HEK293 (cell line): ENCODE measurements around a stretch of chr13.

GRCh38 chr13:30421118-30421502 is 1.2 kb upstream of the UBE2L5 start:
- PRO-cap, result no peak
- RRBS, 2 experiments, result no CpG with 5 or more reads among the region's 15 CpGs

DNA sequence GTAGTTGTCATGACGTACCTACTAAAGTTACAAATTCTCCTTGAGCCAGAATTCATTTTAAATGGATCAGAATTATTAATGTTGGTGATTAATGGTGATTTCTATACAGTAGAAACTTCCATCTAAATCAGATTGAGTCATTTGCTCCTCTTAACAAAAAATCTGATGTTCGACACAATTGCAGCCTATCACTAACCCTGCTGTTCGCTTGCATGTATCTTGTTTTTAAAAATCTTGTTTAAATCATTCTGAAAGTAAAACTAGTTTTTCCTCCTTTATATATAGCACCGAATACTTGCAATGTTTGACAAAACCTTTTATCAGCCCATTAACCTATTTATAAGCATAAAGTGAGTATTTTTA is 6.4 kb downstream of the HMGB1 start:
- PRO-cap, result no peak
- RRBS, 2 experiments, result no CpG with 5 or more reads among the region's 4 CpGs

DNA sequence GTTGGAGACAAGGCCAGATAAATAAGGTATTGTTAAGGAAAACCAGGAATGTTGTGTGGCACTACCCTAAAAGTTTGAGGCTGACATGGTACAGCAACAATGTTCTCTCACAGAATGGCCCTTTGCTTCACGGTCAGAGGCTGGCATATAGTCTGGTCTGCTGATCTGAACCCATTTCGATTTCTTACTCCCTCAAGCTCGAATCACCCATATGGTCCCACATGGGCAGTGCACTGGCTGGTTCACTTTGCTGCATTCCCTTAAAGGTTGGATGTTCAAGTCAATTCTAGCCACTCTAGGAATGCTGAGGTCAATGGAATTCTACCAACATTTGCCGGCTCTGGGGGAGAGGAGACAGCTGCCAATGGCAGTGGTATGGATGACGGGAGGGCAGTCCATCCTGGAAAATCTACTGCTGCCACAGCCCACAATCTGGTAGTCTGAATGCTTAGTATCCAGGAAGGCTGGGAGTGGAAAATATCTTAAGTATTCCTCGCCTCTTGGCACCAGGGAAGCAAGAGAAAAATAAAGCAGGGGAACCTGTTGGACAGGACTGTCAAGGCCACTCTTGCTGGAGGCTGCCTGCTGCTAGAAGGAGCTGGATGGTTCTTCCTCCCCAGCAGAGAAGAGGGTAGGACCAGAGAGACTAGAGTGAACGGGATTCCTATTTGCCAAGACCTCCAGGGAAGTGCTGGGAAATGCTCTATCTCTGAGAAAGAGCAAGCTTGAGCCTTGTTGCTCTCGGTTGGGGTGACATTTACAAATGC is 20.5 kb upstream of the HMGB1 start:
- PRO-cap, result no peak
- RRBS, 2 experiments, result no CpG with 5 or more reads among the region's 8 CpGs

DNA sequence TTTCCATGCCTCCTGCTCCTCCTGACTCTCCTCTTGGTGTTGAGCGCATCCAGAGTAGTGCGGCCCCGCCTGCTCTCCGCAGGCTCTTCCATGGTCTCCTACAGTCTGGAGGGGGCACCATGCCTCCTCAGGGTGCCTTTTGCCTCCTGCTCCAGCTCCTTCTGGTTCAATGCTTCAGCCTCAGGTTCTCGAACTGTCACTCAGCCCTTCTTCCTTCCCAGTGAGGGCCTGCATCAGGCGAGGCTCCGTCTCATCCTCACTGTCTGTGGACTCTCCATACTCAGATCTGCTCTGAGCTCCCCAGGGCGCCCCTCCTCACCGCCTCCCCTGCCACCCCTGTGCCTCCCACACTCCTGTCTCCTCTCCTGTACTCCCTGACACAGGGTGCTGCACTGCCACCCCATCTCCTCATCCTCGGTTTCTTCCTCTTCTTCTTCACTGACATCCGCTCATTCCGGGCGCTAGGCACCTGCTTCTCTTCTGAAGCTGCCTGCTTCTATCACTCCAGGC is 75.6 kb upstream of the USPL1 start:
- PRO-cap, result no peak
- RRBS, 2 experiments, result 94 to 100% methylated on average over 2 of the region's 13 CpGs

DNA sequence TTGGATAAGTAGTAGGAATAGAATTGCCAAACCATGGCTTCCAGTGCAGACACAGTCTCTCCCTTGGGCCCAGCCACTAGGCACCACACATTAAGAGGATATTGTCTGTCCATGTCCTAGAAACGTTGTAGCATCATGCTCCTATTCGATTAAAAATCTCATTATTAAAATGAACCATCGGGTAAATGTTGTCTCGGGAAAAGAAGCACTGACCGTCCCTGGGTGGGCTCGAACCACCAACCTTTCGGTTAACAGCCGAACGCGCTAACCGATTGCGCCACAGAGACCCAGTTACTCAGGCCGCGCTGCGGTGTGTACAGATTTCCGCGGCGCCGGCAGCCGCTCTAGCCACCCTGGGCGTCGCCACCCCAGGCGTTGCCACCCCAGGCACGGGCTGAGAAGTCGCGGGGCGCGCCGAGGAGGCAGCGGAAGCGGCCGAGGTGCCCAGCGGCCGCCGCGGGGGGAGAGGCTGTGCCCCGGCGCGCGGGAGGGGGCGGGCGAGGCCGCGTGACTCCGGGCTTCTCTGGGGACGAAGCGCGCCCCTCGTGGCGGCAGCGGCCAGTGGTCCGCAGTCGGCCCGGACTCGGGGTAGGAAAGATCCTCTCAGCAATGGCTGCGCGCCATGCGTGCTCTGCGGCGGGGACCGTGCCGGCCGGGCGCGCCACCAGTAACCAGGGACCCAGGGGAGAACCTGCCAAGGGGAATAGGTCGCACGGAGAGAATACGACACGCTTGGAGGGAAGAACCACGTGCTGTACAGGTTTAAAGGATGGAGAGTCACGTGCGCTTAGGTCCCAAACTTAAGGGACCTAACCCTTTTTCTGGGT is 56.2 kb downstream of the USPL1 start:
- PRO-cap, result bidirectional peak, plus-strand start at position 571 of the sequence, minus-strand start at position 293 of the sequence
- RRBS, 2 experiments, result 1 to 2% methylated on average over 26 of the region's 72 CpGs

DNA sequence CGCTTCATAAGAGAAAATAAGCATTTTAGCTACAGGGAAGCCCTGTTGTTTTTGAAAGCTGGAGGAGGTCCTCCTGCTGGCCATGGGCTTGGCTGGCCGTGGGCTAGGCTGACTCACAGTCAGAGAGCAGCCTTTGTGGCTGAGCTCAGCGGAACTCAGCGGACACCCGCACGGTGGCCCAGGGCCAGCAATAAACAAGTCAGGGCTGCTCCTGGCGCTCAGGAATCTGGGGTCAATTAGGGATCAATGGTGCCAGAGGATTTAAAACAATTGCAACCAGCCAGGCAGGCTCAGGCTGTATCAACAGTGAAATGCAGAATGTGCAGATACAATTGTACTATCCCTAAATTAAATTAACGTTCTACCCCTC is 57.3 kb downstream of the ALOX5AP start:
- PRO-cap, result no peak
- RRBS, 2 experiments, result no CpG with 5 or more reads among the region's 8 CpGs

DNA sequence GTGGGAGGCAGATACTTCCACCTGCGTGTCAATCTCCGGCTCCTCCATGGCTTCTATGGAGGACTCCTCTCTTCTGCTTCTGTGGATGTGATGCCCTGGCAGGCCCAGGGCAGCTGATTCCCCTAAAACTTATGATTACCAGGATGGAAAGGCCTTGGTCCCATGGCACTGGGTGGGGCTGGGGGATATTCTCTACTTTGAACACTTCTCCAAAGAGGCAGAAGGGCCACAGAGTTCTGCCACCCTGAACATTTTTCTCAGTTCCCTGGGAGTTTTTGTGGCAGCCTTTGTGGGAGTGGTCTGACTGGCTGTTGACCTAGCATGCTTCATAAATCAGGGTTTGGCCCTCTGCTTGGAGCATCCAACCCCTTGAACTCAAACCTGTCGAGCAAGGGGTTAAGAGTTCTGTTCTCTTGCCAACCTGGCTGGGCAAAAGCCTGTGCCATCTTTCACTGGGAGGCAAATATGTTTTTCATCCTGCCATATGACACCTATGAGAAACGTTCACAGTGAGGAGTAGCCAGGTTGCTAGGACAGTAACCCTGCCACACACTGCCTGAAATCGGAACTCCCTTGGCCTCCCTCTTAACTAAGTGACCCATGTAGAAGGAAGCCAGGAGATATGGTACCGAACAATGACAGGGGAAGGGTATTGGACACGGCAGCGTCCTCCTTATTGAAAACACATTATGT is 7.8 kb upstream of the TEX26 start:
- PRO-cap, result no peak
- RRBS, 2 experiments, result no CpG with 5 or more reads among the region's 8 CpGs

GRCh38 chr13:31846455-31847199 is 107.3 kb downstream of the RXFP2 start:
- PRO-cap, result bidirectional peak, plus-strand start at chr13:31846719, minus-strand start at chr13:31846593
- RRBS, 2 experiments, result under 1 to 1% methylated on average over 56 to 57 of the region's 88 CpGs

DNA sequence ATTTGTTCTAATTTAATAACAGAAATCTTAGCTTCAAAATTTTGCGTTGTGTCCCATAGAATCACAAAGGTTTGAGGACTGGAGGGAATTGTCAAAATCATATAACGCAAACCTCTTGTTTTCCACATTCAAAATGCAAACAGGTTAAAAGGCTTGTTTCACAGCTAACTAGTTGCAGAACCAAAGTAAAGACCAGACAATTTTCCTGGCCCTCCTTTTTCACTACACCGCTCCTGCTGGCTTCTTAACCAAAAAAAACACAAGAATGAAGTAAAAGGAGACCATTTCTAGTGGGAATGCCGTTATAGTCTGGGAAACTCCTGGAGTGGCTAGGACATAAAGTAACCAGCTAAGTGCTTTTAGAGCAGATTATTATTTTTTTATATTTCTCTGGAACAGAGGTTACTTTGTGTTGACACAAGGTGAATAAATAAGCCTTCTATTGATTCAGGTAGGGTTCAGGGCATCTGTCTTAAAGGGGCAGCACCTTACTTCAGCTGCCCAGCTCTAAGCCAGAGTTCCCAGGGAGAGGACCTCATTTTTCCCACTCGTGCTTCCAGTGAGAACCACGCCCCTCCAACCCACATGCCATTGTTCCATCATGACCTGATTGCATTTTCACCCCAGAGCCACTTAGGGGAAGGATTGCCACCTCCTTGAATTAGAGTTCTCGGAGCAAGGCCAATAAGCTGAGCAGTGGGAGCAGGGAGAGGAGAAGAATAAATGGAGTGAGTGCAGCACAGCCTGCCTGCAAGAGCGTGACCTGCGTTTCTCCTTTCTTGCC is 104.5 kb upstream of the FRY start:
- PRO-cap, result no peak
- RRBS, 2 experiments, result no CpG with 5 or more reads among the region's 9 CpGs

- PRO-cap, result no peak
Measured at GRCh38 chr13:31957205-31957756, 74.3 kb upstream of the FRY start.

GRCh38 chr13:32205461-32206030 is 109.6 kb downstream of the ZAR1L start:
- PRO-cap, result no peak
- RRBS, 2 experiments, result no CpG with 5 or more reads among the region's 4 CpGs

DNA sequence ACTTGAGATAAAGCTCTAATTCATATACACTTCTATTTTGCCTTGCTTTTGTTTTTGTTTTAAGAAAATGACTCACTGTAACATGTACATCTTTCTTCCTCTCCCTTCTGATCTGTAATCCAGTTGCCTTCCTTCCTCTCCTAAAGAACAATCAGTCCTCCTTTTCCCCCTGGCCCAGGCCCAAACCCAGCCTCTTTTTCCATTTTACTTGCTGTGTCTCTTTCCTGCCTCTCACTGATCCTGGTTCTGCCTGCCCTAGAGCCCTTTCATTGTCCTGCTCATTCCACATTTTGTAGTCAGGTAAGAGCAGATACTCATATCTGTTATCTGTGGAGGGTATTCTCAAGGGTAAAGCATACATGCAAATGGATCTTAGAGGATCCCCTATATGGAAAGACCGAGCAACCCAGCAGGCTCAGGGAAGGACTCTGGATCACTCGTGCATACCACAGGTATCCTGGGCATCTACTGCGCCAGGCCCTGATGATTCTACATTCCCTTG is 50.7 kb downstream of the ZAR1L start:
- PRO-cap, result no peak
- RRBS, 2 experiments, result no CpG with 5 or more reads among the region's 3 CpGs

- PRO-cap, result no peak
- RRBS, 2 experiments, result no CpG with 5 or more reads among the region's 4 CpGs
Measured at GRCh38 chr13:32414416-32415016, 13.4 kb downstream of the N4BP2L1 start.

- PRO-cap, result no peak
- RRBS, 2 experiments, result no CpG with 5 or more reads among the region's 8 CpGs
Measured at GRCh38 chr13:32774683-32775403, 188.6 kb downstream of the PDS5B start.

- PRO-cap, result no peak
- RRBS, 2 experiments, result no CpG with 5 or more reads among the region's 12 CpGs
Measured at GRCh38 chr13:33014959-33015600, 1.1 kb upstream of the KL start.

GRCh38 chr13:33199144-33199369 is 86.5 kb downstream of the STARD13 start:
- PRO-cap, result no peak
- RRBS, 2 experiments, result no CpG with 5 or more reads among the region's 1 CpG

- PRO-cap, result no peak
- RRBS, 2 experiments, result no CpG with 5 or more reads among the region's 8 CpGs
Measured at GRCh38 chr13:33283746-33284753, 1.5 kb downstream of the STARD13 start.

- PRO-cap, result unidirectional peak, plus-strand start at chr13:33349534
- RRBS, 2 experiments, result no CpG with 5 or more reads among the region's 11 CpGs
Measured at GRCh38 chr13:33348920-33349806, 63.6 kb upstream of the STARD13 start.

GRCh38 chr13:33541875-33543118 is 256.7 kb upstream of the STARD13 start:
- PRO-cap, result bidirectional peak, plus-strand start at chr13:33542213, minus-strand start at chr13:33542212; bidirectional peak, plus-strand start at chr13:33542706, minus-strand start at chr13:33542424; bidirectional peak, plus-strand start at chr13:33543064, minus-strand start at chr13:33542940
- RRBS, 2 experiments, result 0% methylated on average over 3 of the region's 79 CpGs; no CpG with 5 or more reads in 1 of the 2 experiments

GRCh38 chr13:33634430-33634866 is 183.5 kb upstream of the RFC3 start:
- PRO-cap, result no peak
- RRBS, 2 experiments, result no CpG with 5 or more reads among the region's 8 CpGs